Measurements from ENCODE around the genes NAV1 and RNPEP.

DNA sequence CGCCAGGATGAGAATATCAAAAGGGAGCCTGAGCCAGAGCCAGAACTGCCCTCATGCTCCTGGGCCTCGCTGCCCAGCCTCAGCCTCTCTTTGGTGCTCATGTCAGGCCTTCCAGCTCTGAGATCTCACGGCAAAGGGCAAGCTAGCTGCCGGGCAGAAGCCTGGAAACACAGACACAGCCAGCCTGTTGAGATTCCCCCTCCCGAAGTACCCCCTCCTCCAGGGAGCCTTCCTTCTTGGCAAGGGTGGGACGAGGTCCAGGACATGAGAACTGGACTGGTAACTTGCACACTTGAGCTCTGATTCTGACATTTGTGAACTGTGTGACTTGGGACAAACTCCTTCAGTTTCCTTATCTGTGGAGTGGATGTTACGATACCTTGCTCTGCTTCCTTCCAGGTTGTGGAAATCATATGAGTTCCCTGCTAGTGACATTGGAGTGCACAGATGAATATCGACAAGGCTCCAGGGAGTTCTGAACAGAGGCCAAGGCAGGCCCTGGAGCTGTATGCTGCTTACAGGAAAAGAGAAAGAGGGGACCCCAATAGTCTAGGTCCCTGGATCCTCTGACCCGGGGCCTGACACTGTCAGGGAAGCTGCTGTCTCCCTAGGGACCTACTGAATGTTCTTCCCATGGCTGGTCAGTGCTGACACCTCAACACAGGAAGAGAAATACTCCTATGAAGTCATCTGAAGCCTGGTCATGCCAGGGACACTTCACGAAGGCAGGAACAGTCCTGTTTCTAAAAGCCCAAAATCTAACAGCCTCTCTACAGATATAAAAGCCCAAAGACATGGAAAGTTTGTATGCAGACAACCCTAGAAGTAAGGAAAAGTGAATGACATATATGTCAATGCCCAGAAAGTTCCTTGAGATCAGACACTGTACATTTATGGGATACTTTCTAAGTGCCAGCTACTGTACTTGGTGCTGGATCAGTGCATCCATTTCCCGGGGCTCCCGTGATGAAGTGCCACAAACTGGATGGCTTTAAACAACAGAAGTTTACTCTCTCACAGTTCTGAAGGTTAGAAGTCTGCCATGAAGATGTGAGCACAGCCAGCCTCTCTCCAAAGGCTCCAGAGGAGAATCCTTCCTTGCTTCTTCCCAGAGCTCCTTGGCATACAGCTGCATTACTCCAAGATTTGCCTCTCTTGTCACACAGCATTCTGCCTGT is 1.7 kb upstream of the LAD1 start:
- PRO-cap = no peak
- RAMPAGE, long total RNA, 2 experiments = no peak in any of the 2 experiments

DNA sequence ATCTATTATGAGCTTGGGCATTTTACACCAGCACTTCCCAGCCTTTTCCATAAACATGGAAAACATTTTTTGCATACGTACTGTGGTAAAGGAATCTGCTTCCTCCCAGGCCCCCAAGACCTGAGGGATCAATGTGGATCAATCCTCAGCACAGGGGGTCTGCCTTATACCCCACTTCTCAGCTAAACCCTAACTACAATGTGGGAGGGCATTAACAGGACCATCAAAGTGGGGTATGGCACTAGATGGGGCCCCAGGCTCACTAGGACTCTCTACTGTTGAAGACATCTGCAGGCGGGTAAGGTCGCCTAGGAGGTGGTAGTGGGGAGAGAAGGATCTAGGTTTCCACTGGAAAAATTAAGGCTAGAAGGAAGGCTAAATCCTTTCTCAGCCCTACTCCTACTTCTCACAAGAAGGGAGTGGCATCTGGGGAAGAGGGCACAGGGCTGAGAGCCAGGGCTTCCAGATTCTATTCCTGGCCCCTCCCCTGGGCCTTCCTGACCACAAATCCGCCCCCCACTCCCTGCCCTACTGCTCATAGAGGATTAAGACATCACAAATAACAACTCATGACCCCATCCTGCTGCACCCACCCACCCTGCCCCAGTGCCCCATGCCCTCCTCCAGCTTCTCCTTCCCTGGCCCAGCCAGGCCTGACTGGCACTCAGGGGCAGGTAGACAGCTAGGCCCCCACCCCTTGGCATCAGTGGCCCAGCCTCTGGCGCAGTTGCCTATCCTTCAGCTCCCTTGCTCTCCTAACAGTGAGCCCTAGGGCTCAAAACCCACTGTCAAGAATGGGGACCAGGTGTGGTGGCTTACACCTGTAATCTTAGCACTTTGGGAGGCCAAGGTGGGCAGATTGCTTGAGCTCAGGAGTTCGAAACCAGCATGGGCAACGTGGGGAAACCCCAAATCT is 2.5 kb downstream of the PHLDA3 start:
- PRO-cap = no peak
- RAMPAGE, long total RNA, 2 experiments = no peak in any of the 2 experiments

- PRO-cap = no peak
- RAMPAGE, long total RNA, 2 experiments = no peak in any of the 2 experiments
Measured at GRCh38 chr1:201481741-201482712, 13.0 kb upstream of the PHLDA3 start.

DNA sequence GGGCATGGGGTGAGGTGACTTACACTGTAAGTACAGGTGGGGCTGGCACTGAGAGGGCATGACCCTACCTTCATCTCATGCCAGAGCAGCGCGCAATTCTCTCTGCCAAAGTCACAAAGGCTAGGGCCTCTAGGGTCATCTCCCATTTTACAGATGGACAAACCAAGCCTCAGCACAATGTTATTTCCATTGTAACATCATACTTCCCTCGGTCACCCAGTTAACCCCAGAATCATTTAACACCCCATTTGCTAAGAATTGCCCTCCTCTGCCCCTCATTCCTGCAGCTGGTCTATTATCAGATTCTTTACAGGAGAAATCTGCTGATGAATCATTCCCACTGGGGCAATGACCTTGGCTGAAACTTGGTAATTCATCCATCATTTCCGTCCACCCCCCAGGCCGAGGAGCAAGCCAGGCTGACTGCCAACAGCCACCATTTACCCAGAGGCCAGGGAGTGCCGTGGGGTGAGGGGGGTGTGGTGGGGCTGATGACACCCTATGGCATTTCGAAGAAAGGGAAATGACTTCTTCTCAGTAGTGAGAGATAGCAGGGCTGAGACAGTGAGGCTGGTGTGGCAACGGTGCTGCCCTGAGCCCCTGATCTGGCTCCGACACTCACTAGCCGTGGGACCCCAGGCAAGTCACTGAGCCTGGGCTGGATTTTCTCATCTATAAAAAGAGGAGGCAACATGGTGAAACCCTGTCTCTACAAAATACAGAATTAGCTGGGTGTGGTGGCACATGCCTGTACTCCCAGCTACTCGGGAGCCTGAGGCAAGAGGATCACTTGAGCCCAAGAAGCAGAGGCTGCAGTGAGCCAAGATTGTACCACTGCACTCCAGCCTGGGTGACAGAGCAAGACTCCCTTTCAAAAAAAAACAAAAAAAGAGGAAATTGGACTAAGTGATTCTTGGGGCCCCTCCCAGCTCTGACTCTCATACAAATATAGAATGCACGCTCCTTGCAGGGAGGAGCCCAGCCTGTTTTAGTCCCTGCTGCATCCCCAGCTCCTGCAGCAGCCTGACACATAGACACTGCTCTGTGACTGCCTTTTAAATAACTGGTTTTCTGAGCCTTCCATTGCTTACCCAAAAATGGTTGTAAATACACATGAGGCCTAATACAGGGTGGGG is 17.6 kb downstream of the CSRP1 start:
- PRO-cap = no peak
- RAMPAGE, long total RNA, 2 experiments = no peak in any of the 2 experiments

DNA sequence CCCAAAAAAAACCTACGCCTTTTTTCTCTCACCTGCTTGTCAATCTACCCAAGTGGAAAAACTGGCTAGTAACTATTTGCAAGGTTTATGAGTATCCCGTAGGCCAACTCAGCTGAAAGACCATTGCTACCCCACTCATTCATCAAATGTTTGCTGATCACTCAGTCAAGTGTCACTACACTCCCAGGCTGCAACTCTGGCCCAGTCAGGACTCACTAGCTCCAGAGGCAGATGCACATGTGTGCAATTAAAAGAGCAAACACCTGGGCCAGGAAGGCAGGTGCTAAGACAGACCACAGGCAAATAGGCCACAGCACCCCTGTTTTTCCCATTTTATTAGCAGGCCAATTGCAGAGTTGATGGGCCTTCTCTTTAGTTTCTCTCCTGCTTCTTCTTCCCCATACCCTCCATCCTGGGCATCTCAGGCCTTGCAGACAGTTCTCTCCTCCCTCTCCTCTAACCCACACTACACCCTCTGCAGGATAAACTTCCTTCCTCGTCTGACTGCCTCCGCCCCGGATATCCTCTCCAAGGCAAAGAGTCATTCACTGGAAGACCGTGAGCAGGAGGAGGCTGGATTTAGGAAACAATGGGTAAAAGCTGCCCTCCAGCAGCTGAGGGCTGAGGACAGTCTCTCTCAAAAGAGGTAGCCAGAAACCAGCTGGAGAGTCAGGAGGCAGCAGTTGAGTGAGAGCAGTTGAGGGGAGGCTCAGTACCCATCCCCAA is 1.6 kb downstream of the CSRP1 start:
- PRO-cap = bidirectional peak, plus-strand start at position 653 of the sequence, minus-strand start at position 458 of the sequence
- RAMPAGE, long total RNA, 2 experiments = start-site peak on the plus strand in 1 of 2 experiments, centred at position 604 of the sequence, 16 reads per replicate

DNA sequence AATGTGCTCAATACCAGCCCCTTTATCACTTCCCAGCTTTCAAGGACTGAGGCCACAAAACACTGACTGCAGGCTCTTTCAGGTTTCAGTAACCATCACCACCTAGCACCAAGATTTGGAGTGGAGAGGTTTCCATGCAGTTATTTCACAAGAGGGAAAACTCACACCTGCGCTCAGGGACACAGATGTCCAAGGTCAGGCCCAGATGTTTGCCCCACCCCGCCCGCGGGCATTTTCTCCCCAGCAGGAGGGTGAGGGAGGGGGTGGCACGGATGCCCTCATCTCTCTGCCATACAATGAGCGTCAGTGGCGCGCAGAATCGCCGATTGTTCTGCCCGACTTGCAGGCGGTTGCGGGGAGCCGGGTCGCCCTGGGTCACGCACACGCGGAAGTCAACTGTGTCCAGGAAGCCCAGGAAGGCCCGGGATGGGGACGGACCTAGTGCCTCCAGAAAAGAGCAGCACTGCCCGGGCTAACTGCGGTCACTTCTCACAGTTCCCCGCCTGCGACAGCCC is 409 bp downstream of the CSRP1 start:
- PRO-cap = no peak
- RAMPAGE, long total RNA, 2 experiments = no peak in any of the 2 experiments

DNA sequence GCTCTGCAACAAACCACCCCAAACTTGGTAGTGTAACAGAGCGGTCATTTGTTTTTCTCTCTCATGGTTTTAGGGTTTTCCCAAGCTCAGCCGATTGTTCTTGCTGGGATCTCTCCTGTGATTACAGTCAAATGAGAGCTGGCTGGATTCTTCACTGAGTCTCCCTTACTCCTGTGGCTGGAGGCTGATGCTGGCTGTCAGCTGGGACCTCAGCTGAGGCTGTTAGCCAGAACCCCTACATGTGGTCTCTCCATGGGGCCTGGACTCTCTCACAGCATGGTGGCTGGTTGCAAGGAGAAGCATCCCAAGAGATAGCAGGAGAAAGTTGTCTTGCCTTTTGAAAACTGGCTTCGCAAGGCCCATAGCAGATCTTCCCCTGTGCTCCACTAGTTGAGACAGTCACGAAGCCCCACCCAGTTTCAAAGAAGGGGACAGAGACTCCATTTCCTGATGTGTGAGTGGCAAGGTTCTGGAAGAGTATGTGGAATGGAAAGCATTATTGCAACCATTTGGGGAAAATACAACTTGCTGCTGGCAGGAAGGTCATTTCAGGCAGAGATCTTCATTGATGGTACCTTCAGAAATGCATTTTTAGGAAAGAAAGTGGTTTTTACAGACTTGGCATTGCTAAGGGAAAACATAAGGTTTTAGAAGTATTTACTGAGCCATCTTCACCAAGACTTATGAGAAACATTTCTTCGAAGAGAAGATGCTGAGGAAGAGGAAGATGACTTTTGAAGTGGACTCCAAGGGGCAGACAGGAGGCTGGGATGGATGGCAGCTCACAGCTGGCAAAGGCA is 7.5 kb upstream of the CSRP1 start:
- PRO-cap = no peak
- RAMPAGE, long total RNA, 2 experiments = no peak in any of the 2 experiments

DNA sequence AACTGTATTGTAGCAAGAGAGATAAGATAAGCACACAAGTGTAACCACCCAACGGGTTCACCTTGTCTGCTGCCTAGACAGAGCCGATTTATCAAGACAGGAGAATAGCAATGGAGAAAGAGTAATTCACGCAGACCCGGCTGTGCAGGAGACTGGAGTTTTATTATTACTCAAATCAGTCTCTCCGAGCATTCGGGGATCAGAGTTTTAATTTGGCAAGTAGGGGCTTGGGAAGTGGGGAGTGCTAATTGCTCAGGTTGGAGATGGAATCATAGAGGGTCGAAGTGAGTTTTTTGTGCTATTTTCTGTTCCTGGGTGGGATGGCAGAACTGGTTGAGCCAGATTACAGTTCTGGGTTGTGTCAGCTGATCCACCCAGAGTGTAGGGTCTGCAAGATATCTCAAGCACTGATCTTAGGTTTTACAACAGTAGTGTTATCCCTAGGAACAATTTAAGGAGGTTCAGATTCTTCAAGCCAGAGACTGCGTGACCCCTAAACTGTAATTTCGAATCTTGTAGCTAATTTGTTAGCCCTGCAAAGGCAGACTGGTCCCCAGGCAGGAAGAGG is 8.4 kb upstream of the CSRP1 start:
- PRO-cap = no peak
- RAMPAGE, long total RNA, 2 experiments = no peak in any of the 2 experiments

DNA sequence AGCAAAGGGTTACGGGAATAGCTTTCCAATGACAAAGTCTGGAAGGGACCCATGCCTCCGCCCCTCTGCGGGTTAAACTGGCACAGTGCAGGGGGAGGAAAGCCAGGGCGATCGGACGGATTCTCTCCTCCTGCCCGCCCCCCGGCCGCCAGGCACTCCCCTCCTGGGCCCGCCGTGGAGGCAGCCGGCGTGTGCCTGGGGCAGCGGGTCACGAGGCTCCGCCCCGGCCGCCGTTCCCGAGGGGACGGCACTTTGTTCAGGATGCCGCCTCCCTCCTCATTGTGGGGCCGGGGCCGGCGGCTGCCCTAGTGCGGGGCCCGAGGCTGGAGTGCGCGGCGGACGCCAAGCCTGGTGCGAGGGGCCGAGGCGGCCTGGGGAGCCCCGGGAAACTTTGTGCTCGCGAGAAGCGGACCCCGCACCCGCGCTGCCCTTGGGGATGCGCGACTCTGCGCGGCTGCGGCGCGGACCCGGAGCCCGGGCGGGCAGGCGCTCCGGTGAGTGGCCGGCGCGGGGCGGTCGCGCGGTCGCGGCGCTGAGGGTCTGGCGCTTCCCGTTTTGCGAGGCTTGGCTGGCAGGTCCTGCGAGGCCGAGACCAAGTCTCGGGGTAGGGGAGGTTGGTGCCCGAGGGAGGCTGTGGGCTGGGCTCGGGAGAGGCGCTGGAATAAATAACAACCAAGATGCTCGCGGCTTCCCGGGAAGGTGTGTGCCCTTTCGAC is at the start of gene NAV1:
TSS of gene NAV1 (plus strand) at position 279 of the 716 bp plus-strand sequence.
- PRO-cap = bidirectional peak, plus-strand start at position 279 of the sequence, minus-strand start outside the sequence
- RAMPAGE, long total RNA, 2 experiments = no peak in any of the 2 experiments

- PRO-cap = no peak
- RAMPAGE, long total RNA, 2 experiments = no peak in any of the 2 experiments
Measured at GRCh38 chr1:201897082-201897764, 8.5 kb downstream of the SHISA4 start.

GRCh38 chr1:201903818-201904277 is 15.2 kb downstream of the SHISA4 start:
- PRO-cap = no peak
- RAMPAGE, long total RNA, 2 experiments = no peak in any of the 2 experiments

- PRO-cap = no peak
- RAMPAGE, long total RNA, 2 experiments = no peak in any of the 2 experiments
Measured at GRCh38 chr1:201914403-201915277, 25.9 kb downstream of the SHISA4 start.

- PRO-cap = no peak
- RAMPAGE, long total RNA, 2 experiments = no peak in any of the 2 experiments
Measured at GRCh38 chr1:201941250-201942450, 4.7 kb downstream of the LMOD1 start.

GRCh38 chr1:201982433-201982824 is at the start of gene RNPEP:
RNPEP (plus strand) TSS chr1:201982648.
- PRO-cap = unidirectional peak, plus-strand start at chr1:201982683
- RAMPAGE, long total RNA, 2 experiments = no peak in any of the 2 experiments

- PRO-cap = no peak
- RAMPAGE, long total RNA, 2 experiments = no peak in any of the 2 experiments
Measured at GRCh38 chr1:202002492-202003000, 7.8 kb upstream of the ELF3 start.

DNA sequence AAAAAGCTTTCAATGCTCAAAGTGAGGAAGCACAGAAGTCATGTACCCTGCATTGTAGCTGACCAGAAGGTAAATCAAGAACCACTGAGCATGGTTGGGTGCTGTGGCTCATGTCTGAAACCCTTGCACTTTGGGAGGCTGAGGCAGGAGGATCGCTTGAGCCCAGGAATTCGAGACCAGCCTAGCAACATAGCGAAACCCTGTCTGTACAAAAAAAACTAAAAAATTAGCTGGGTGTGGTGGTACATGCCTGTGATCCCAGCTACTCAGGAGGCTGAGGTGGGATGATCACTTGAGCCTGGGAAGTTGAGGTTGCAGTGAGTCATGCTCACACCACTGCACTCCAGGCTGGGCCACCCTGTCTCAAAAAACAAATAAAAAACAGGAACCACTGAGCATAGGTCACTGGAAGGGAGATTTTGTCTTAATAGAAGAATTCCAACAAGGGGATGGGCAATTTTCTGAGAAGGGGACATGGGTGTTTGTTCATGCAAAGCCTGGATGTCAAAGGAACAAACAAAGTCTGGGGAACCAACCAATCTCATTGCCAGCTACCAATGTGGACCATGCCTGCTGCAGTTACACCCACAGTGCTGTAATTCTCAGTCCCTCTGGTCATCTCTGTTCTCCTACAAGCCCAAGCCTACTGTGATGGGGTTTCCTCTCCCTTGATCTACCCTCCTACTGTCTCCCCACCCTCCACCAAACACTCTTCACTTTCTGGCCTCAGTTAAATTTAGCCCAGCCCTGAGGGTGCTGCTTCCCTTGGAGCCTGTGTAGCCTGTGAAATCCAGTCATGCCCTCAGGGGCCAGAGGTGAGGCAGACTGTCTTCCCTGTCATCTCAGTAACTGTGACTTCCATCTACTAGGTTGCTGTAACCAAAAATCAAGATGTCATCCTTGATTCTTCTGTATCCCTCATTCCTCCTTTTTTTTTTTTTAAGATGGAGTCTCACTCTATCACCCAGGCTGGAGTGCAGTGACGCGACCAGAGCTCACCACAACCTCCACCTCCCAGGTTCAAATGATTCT is 47.9 kb downstream of the ELF3 start:
- PRO-cap = no peak
- RAMPAGE, long total RNA, 2 experiments = no peak in any of the 2 experiments

DNA sequence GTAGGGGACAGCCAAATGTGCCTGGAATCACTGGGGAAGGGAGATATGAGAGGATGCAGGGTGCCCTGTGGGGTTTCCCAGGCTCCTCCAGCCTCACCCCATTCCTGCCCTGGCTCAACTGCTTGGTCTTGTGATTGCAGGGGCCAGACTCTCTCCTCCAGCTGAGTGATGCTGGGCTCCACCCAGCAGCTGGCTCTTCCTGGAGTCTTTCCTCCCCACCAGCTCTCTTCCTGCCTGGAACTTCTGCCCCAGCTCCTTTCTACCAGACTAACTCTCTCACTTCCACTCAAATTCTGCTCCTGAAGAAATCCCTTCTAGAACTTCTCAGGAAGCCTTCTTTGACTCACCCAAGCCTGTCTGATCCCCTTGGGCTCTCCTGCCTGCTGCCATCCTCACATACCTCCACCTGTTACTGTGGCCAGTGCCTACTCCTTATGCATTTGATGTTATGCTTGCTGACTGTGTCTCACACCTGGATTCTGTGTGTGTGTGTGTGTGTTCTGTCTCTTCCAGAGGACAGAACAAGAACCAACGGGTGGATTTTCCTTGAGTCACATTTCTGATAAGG is 9.2 kb upstream of the GPR37L1 start:
- PRO-cap = no peak
- RAMPAGE, long total RNA, 2 experiments = no peak in any of the 2 experiments

DNA sequence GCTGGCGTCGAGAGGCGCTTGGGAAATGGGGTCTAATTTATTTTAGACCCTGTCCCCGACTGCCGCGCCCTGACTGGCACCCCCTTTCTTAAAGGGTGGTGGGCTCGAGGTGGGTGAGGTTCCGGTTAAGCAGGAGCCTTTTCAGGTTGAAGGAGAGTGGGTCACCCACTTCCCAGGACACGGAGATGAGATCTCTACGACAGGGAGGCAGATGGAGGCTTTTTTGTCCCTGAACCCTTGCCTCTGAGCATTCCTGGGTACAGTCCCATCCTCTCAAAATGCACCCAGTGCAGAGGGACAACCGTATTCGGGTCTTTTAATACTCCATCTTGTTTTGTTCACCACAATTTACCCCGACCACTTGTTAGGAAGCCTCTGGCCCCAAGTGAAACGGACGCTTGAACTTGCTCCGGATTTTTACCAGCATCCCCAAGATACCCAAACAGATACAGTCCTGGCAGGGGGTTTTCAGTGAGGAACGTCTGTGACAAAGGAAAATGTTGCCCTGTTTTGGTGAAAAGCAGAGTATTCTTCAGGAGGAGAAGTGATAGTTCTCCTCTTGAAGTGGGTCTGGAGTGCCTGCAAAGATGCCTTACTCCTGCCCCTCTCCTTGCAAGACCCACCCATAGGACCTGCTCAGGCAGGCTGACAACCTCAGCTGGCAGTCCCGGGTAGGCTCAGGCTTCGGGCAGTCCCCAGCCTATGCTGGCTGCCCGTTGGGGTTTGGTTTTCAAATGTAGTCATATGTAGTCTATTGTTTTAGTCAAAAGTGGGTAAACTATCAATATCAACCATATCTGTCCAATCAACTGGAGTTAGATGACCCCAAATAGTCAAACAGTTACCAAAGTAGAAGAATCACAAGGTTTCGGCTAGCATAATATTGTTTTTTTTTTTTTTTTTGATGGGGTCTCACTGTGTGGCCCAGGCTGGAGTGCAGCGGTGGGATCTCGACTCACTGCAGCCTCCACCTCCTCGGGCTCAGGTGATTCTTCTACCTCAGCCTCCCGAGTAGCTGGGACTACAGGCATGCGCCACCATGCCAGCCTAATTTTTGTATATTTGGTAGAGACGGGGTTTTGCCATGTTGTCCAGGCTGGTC is 763 bp upstream of the ARL8A start:
- PRO-cap = no peak
- RAMPAGE, long total RNA, 2 experiments = no peak in any of the 2 experiments

DNA sequence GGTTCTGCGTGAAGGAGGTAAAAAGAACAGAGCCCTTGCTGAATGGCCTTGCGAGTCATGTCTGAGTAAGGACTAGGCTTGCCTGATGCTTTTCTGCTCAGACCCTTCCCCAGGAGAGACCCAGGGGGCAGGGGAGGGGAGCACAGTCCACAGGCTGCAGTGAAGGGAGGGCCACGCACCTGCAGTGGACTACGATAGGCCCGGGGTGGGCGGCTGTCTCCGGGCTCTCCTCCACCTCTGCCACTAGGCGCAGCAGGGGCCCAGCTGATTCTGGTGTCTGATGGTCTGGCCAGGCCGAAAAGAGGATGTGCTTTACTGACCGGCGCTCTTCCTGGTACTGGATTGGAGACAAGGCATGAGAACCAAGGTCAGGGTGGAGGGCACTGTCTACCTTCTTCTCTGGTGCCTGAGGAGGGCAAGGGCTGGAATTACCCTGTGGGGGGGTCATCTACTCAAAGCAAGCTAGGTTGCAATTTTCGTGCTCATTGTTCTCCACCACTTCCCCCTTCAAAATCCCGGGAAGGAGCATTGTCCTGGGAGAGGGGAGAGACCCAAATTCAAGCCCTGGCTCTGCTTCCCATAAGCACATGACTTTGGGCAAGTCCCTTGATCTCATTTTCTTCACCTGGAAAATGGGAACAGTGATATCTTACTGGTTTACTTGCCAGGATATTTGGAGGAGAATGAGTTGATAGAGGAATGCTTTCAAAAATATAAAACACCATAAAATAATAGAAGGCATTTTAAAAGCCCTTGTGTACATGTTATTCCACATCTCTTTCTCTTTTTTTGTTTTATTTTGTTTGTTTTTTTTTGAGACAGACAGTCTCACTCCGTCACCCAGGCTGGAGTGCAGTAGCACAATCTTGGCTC is 7.8 kb downstream of the PTPN7 start:
- PRO-cap = no peak
- RAMPAGE, long total RNA, 2 experiments = no peak in any of the 2 experiments

GRCh38 chr1:202154499-202155191 is 5.8 kb downstream of the PTPN7 start:
- PRO-cap = no peak
- RAMPAGE, long total RNA, 2 experiments = no peak in any of the 2 experiments

Measured in breast epithelium (tissue), 2 donors.